AG04450 (cell line): ENCODE results near the gene ZNF674.

GRCh38 chrX:40169863-40170245 is 72.1 kb upstream of the BCOR start:
- CAGE, long polyA plus RNA: no peak
- RRBS: 39% methylated on average over 3 of the region's 18 CpGs

- CAGE, long polyA plus RNA: no peak
- RRBS: 14% methylated on average over 12 of the region's 21 CpGs
These were observed 75.0 kb upstream of the BCOR start for GRCh38 chrX:40172777-40173182.

GRCh38 chrX:40175413-40176323 is 77.9 kb upstream of the BCOR start:
- CAGE, long polyA plus RNA: no peak
- RRBS: 3% methylated on average over 2 of the region's 77 CpGs

DNA sequence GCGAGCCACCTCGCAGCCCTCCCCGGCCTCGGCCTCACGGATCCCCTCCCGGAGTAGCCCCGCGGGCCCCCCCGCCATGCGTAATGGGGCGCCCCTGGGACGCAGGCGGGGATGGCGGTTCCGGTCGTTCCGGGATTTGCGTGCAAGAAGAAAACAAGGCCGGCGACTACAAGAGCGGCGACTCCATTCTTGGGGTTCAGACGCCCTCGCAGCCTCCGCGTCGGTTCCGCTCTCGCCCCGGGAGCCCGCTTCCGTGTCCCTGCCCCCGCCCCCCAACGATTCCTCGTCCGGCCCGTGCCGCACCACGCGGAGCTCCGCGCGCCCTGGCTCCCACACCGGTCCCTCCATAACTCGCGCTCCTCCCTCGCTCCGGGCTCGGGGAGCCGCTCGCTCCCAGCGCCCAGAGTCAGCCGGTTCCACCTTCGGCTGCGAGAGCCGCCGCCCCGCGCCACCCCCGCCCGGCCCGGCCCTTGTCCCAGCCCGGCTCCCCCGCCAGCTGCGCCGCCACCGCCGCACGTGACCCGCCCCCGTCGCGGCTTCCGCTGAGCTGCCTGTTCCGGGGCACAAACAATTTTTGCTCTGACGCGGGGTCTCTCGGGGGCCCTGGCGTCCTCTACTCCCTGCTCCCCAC is 78.7 kb upstream of the BCOR start:
- CAGE, long polyA plus RNA: no peak
- RRBS: 3% methylated on average over 65 of the region's 79 CpGs

- CAGE, long polyA plus RNA: no peak
- RRBS: no CpG with 5 or more reads among the region's 5 CpGs
These were observed 896 bp downstream of the CXorf38 start for GRCh38 chrX:40646489-40646841.

- CAGE, long polyA plus RNA: no peak
- RRBS: no CpG with 5 or more reads among the region's 12 CpGs
These were observed 40.1 kb upstream of the CXorf38 start for GRCh38 chrX:40687115-40688131.

- CAGE, long polyA plus RNA: no peak
- RRBS: no CpG with 5 or more reads among the region's 4 CpGs
These were observed 20.7 kb downstream of the MED14 start for GRCh38 chrX:40714384-40715206.

DNA sequence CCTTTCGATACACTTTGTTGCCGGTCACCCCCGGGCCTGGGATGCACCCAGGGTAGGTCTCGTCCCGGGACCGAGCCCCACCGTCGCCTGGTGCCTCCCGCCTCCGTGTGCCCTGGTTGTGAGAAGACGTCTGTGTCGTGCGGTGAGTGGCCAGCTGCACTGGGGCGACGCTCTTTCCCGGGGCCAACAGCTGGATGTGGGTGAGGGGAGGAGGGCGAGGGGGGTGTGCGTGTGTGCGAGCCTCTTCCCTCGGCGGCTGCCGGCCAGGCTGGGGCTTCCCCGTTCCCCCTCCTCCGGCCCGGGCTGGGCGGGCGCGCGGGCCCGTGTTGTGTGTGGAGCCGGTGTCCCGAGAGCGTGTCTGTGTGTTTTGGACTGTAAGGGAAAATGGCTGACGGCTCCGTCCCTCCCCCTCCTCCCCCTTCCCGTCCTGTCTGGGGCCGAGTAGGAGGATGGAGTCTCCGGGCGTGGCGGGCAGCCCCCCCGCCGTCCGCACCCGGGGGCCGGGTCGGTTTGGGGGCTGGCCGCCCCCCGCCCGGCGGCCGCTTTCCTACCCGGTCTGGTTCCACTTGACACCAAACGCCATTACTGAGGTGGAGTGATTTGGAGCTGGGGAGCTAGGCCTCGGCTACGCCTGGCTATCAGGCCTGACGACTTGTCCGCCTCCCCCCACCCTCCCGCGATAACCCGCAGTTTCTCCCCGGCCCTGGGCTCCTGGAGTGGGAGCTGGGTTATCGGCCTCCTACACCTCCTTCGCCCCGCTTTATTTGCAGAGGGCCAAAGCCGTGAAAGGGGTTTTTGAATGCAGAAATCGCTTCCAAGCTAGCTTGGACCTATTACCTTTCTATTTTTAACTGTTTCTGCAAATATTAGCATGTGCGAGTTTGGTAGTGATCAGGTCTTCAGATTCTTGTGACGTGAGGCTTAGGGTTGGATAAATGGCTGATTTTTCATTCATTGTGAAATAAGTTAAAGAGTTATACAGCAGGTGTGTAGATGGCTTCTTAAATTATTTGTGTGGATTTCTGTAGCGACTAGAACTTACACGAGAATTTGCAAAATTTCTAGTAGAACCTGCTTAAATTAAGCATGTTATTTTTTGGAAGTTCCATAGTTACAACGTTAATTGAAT is 1.1 kb downstream of the USP9X start:
- CAGE, long polyA plus RNA: no peak
- RRBS: 2% methylated on average over 28 of the region's 71 CpGs

- CAGE, long polyA plus RNA: no peak
- RRBS: no CpG with 5 or more reads among the region's 4 CpGs
These were observed 6.6 kb downstream of the USP9X start for GRCh38 chrX:41091634-41092424.

GRCh38 chrX:41234670-41235507 is 99.1 kb upstream of the DDX3X start:
- CAGE, long polyA plus RNA: no peak
- RRBS: no CpG with 5 or more reads among the region's 14 CpGs

DNA sequence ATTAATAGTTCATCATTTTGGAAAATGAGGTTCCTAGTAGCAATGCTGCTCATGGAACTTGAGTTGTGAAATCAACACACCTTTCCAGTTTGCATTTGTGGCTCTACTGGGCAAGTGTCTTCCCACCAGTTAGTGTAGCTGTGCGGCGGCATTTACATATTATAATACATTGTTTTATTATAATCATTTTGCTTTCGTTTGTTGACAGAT is 1.9 kb upstream of the DDX3X start:
- CAGE, long polyA plus RNA: no peak
- RRBS: no CpG with 5 or more reads among the region's 3 CpGs

- CAGE, long polyA plus RNA: no peak
- RRBS: no CpG with 5 or more reads among the region's 17 CpGs
These were observed 11.6 kb upstream of the NYX start for GRCh38 chrX:41435424-41436129.

GRCh38 chrX:41705544-41706261 is 16.9 kb downstream of the GPR34 start:
- CAGE, long polyA plus RNA: no peak
- RRBS: no CpG with 5 or more reads among the region's 4 CpGs

DNA sequence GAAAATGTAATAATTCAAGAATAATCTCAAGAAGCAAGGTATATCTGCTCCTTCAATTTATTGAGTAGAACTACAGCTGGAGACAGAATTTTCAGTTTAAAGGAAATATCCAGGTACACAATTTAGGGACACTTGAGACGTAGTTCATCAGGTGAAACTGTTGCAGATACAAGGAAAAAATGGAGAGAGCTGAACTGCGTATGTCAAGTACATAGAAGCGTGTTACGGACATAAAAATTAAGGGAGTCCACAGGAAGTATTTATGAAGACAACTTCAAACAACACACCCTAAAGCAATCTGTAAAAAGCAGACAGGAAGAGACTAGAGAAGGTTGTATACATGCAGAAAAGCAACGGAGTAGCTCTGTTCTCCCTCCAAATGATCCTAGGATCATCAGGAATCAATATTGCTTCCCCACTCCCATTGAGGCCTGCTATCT is 5.9 kb downstream of the CASK start:
- CAGE, long polyA plus RNA: no peak
- RRBS: no CpG with 5 or more reads among the region's 5 CpGs

GRCh38 chrX:43860748-43861504 is 21.3 kb downstream of the MAOB start:
- CAGE, long polyA plus RNA: no peak
- RRBS: no CpG with 5 or more reads among the region's 9 CpGs

DNA sequence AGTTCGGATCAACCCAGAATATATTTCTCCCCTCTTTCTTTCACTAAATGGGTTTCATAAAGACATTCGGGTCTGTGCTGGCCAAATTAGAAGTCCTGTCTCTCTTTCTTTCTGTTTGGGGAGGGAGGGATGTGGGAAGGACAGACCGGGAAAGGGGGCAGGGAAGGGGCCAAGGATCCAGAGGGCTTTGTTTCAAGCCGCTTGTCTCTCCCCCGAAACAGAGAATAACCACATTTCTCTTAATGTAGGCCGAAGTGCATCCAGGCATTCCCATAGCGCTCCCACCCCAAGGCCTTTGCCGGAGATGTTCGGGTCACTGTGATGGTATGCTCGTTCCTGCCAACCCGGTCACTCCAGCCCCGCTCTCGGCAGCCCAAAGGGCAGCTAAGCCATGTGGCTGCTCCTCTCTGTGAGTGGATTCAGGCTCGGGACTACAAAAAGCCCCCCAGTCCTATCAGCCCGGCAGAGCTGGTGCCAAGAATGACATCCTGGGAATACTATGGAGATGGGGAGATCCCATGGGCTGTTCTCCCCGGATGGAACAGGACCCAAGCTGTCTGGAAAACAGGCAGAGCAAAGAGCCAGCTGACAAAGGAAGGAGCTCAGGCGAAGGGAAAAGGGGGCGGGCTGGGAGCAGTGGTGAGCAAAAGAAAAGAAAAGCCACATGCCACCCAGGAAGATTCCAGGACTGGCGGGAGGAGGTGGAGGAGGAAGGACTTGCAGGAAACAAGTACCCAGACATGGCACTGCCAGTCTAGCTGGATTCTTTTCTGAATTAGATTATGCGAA is 3.8 kb downstream of the NDP start:
- CAGE, long polyA plus RNA: no peak
- RRBS: 58% methylated on average over 3 of the region's 20 CpGs

DNA sequence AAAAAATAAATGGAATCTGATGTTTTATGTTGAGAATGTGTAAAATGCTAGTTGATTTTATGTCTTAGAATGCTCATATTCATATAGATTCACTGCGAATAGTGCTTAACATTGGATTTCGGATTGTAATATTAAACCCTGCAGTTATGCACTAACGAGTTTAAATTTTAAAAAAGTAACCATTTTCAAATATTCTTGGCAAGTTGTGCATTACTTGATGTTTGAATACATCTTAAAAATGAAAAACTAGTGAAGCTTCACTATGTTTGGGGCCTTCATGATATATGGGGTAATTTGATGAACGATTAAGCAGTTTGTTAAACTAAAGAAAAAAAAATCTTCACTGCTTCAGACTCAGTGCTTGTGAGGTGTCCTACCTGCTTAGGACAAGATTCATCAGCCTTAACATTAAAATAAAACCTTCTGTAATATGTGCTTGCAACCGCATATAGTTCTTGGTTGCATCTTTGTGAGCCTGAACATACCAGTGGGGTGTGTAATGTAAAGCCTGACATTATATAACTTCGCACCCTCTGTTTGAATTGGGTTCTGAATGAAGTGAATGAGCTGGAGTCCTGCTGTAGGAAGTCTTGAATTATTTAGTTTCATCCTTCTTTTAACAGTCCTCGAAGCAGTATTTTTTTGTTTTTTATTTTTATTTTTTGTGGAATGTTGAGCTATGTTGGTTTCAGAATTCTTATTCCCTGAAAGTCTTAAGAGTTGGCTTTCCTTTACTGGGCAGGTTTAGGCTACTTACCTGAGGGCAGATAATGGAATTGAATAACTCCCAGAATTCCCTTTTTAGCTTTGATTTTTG is 3.0 kb downstream of the KDM6A start:
- CAGE, long polyA plus RNA: no peak
- RRBS: no CpG with 5 or more reads among the region's 7 CpGs

- CAGE, long polyA plus RNA: no peak
- RRBS: no CpG with 5 or more reads among the region's 5 CpGs
These were observed 545.4 kb upstream of the DIPK2B start for GRCh38 chrX:45745900-45746639.

DNA sequence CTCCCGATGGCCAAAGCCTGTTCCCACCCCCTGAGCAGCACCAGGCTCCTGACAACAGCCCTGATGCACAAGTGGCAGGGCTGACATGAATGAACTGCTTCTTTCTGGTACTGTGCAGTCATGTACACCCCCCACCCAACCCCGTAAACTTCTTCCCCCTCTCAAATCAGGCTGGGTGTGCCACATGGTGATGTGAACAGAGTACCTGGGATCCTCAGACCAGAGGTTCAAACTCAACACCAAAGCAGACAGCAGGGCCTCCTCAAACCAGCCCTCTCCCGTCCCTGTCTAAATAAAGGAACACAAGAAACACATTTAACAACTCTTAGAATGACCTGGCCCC is 609.2 kb upstream of the DIPK2B start:
- CAGE, long polyA plus RNA: no peak
- RRBS: no CpG with 5 or more reads among the region's 3 CpGs

- CAGE, long polyA plus RNA: no peak
- RRBS: 2% methylated on average over 12 of the region's 67 CpGs
These were observed at the start of gene ZNF674 for GRCh38 chrX:46544805-46546265. TSS of gene ZNF674 (minus strand) at chrX:46545421.